Hair follicular keratinocyte (primary cell): ENCODE measurements around the genes ENPP3, MOXD1 and TAAR2.

DNA sequence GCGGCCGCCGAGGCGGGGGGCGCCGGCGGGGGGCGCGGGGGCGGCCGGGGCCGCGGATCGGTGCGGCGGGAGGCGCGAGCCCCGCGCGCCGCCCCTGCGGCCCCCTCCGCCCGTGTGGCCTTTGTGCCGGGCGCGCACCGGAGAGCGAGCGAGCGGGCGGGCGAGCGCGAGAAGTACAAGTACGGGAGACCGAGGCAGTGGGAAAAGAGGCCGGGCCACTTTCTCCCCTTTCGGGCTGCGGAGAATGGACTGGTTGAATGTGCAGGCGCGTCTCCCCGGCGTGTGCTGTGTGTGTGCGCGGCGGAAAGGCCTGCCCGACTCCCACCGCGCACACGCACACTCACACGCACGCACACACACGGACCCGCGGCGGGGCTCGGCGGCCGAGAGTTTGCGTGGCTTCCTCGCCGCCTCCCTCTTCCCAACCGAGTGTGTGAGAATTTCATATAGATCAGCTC, 933 bp downstream of the L3MBTL3 start:
- RAMPAGE, long total RNA: no peak

GRCh38 chr6:130223383-130223987, 734 bp upstream of the SAMD3 start:
- RAMPAGE, long total RNA: no peak

GRCh38 chr6:130671447-130672022, 155.7 kb upstream of the SMLR1 start:
- RAMPAGE, long total RNA: no peak

DNA sequence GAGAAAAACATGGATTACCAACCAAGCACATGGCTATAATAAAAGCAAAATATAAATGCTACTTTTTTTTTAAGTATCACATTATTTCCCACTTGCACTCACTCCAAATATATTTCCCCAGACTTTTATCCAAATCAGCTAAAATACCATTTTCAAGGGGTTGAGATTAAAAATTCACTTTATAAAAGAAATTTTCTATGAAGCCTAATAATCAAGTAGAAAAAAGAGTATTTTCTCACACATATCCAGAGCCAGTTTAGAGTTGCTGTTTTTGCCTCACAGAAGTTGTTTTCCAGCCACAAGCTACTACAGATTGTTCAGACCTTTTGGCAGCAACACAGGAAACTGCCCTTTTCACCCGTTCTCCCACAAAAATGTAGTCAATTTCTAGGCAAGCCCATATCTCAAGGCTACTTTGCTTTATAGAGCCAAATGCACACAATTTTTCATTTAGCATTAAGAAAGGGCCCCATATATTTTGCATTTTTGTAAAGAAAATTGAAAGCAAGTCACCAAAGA, 49.7 kb downstream of the EPB41L2 start:
- RAMPAGE, long total RNA: no peak

DNA sequence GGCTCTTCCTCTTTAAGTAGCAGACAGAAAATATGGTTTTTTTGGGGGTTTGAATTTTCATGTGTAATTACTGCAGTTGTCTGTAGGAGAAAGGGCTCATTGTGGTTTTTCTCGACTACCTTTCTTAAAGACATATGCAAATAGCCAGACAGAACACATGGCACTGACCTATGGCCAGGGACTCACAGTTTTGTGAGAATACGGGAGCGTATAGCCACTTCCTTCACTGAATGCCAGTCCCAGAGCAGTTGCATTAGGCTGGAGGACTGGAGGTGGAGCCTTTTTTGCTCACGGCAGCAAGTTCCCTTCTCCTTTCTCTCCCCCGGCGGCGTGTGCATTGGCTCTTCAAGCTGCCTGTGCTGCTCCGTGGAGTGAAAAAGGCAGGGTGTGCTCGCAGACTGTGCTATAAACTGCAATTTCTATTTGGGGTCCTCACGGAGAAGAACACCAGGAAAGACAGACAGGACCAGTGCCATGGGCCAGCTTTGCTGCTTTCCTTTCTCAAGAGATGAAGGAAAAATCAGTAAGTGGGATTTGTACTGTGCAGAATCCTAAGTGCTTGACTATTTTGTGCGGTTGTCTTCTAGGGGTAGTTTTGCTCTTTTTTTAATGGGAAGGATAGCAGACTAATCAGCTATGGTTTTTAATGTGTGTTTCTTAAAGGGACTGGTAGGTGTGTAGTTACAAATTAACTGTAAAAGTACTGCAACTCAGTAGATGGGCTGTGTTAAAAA, 115.0 kb downstream of the AKAP7 start:
- RAMPAGE, long total RNA: no peak

DNA sequence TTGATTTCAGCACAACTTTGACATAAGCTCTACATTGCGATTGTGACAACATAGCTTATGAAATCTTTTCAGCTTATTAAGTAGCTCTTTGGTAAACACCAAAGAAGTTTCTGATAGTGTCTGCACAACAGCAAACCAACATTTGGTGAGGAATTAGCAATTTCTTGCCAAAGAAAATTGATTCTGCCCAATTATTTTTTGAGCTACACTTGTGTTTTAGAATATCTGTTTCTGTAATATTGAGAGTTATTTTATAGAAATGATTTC, 147.2 kb downstream of the AKAP7 start:
- RAMPAGE, long total RNA: no peak

- RAMPAGE, long total RNA: no peak
Observed at GRCh38 chr6:131530922-131531299, 42.1 kb upstream of the ARG1 start.

GRCh38 chr6:131552424-131553142, 20.4 kb upstream of the ARG1 start:
- RAMPAGE, long total RNA: no peak

GRCh38 chr6:131580224-131580517, 7.1 kb downstream of the ARG1 start:
- RAMPAGE, long total RNA: no peak

DNA sequence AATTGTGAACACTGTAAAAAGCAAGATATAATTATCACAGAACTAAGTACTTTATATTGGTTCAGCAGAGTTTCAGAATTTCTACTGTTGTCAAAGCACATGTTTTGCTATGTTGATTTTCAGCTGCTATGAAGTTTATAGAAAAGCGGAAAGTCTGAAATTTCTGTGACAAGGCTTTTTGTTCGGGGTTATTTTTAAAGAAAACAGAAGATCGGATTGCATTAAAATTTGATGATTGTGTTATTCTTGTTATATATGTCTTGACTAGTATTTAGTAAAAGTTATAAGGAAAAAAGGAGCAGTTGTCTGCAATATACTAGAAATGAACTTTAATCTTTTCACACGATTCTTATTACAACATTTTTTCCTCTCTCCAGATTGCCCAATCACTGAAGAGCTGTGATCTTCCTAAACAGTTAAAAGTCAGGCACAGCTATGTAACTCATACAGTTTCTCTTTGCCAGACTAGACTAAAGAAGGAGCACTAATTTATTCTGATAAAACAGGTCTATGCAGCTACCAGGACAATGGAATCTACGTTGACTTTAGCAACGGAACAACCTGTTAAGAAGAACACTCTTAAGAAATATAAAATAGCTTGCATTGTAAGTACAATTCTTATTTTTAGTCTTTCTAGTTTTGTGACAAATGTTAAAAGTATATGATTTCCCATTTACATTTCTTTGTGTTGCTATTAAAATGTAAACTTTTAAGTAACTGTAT, at the start of gene ENPP3:
Gene ENPP3 (plus strand): TSS at position 445 of the 723 bp plus-strand sequence.
- RAMPAGE, long total RNA: no peak

DNA sequence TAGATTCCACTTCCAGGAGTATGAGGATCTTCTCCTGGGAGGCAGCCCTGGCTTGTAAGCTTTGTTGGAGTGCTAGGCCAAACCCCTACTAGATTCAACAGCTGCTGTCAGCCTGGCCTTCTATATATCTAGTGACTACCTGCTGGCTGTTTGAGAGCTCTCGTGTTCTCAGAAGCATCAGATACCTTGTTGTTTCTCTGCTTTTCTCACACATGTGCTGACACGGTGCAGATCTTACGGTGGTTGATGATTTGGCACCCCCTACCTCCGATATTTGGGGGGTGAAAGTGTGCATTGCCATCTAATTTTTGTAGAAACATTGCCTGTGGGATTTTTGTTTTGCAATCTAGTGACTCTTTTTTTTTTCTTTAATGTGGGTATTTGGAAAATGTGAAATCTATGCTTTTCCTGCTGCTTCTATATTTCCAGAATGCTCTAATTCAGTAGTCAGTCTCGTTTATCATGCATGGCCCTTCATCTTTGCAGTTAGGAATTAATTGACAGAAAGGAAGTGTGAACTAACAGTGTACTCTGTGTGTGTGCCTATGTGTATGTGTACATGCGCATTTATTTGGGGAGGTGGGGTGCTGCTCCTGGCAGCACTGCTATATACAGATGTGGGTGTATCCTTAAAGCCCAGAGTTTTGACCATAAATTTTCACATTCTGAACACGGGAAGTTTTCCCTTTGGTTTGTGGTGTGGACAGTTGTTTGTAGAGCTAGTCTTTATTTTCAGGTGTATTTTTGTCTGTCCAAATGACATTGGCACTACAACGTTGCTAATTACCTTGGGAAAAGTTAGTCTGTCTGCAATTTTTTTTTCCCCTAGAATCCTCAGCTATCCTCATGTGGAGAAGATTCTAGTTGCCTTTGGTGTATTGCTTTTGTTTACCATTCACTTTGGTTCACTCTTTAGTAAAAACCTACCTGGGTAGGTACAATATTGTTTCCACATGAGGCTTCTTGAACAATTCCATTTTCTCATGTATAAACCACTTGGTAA, 4.4 kb downstream of the CCN2 start:
- RAMPAGE, long total RNA: no peak

DNA sequence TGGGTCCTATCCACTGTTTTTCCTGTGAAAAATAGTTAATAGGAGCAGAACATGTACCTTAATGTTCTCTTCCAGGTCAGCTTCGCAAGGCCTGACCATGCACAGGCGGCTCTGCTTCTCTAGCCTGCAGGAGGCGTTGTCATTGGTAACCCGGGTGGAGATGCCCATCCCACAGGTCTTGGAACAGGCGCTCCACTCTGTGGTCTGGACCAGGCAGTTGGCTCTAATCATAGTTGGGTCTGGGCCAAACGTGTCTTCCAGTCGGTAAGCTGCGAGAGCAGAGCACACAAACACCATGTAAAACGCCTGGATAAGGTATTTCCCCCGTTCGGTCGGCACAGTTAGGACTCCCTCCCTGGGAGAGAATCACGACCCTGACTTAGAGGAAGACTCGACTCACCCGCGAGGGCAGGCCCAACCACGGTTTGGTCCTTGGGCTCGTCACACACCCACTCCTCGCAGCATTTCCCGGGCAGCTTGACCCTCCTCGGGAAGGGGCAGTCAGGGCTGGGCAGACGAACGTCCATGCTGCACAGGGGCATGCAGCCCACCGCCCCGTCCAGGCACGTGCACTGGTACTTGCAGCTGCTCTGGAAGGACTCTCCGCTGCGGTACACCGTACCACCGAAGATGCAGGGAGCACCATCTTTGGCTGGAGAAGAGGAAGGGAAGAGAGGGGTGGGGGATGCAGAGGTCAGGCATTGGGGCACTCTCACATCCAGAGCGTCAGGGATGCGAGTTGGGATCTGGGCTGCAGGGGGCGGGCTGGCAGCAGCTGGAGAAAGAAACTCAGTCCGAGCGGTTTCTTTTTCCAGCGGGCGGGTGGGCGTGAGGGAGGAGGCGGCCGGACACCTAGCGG, 1.1 kb downstream of the CCN2 start:
- RAMPAGE, long total RNA: no peak

GRCh38 chr6:132133763-132134461, 182.7 kb upstream of the CCN2 start:
- RAMPAGE, long total RNA: no peak

DNA sequence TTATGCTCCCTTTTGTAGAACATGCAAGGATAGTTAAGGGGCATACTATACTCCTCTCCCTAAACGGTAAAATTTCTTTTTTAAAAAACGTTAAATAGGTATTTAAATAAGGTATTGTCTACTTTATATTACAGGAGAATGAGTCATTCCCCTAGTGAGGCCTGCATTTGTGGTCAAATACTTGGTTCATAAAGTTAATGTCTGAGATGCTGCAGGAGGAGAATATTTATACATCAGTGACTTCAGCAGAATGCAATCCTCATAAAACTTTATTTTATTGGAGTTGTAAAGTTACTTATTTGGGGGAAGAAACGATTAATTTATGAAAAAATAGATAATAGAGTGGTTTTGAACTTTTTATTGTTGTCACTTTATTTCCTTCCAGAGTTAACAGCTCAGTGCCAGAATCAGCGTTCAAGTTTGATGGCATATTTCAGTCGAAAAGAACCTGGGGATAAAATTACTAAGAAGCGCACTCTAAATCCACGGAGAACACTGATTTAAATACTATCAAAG, 1.5 kb downstream of the MOXD1 start:
- RAMPAGE, long total RNA: no peak

DNA sequence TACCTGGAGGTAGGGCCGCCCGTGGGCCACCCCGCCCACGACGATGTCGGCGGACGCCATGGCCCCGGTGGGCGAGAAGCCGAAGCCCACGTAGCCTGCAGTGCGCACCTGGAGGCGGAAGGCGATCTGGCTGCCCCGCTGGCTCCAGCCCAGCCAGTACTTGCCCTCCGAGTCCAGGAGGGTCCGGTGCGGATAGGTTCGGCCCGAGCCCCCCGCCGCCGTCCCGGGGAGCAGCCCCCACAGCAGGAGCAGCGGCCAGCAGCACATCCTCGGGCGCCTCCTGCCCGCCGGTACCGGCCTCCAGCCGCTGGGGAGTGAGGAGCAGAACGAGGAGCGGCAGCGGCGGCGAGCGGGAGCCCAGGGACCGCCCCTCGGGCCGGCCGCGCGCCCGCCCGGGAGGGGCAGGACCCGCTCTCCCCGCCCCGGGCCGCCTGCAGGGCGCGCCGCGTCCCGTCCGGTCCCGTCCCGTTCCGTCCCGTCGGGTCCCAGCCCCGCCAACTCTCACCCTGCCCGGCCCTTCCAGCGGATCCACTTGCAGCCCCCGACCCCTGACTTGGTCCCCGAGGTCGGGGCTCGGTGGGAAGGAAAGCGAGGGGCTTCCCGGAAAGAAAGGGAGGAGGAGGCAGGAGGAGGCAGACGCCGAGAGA, at the start of gene MOXD1:
Gene MOXD1 (minus strand): TSS at position 316 of the 647 bp plus-strand sequence.
- RAMPAGE, long total RNA: no peak

DNA sequence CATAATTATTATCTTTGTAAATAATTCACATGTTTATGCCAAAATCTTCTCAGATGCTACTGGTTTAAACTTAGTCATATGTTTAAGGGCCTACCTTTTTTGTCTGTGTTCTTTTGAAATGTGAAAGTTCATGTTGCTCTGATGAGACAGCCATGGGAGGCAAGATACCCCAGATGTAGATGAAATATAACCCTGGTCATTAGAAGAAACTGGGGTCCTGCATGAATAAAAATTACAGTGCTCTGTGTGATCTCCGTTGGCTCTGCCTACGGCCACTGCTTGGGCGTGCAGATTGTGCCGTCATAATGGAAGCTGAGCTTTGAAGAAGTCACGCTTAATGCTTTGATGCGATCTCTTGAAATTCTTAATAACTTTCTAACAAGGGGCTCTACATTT, at the start of gene TAAR2:
Gene TAAR2 (minus strand): TSS at position 154 of the 396 bp plus-strand sequence.
- RAMPAGE, long total RNA: no peak

GRCh38 chr6:132712338-132712965, 1.4 kb downstream of the VNN1 start:
- RAMPAGE, long total RNA: no peak

- RAMPAGE, long total RNA: no peak
Observed at GRCh38 chr6:132742543-132742880, 15.2 kb downstream of the VNN2 start.

GRCh38 chr6:132748934-132749598, 8.6 kb downstream of the VNN2 start:
- RAMPAGE, long total RNA: no peak

- RAMPAGE, long total RNA: no peak
Observed at GRCh38 chr6:132798834-132799464, 512 bp upstream of the SLC18B1 start.